Glomerular endothelial cell (primary cell): Measurements from ENCODE around the gene MICAL2.

GRCh38 chr11:11814578-11814983, 27.2 kb upstream of the USP47 start:
- RAMPAGE, long total RNA = no peak

GRCh38 chr11:12019931-12020333, 11.5 kb upstream of the DKK3 start:
- RAMPAGE, long total RNA = no peak

- RAMPAGE, long total RNA = no peak
Observed at GRCh38 chr11:12066645-12067568, 43.5 kb upstream of the MICAL2 start.

DNA sequence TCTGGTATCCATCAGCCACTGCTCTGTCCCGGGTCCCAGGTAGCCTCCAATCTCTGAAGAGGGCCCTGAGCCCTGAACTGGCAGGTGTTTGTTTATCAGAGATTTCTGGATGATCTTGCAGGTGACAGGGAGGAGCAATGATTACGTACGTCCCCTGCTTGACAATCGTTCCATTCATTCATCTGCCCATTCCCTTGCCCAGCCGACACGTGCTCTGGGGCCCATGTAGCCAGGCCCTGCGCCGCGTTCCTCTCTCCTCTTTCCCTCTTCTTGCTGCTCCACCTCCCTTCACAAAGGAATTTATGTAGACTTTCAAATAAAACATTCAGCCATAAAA, 41.1 kb upstream of the MICAL2 start:
- RAMPAGE, long total RNA = no peak

GRCh38 chr11:12110505-12111456, at the start of gene MICAL2:
TSS of gene MICAL2 (plus strand) at chr11:12110590.
- RAMPAGE, long total RNA = no peak

DNA sequence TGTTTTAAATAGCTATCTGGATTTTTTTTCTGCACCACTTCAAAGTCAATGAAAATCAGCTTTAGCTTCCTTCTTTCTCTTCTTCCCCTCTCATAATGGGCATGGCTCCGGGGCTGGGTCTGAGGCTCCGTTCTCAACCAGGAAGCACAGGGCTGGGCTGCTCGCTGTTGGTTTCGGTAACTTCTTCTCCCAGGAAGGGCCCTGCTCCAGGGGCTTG, 23.8 kb downstream of the MICAL2 start:
- RAMPAGE, long total RNA = no peak

DNA sequence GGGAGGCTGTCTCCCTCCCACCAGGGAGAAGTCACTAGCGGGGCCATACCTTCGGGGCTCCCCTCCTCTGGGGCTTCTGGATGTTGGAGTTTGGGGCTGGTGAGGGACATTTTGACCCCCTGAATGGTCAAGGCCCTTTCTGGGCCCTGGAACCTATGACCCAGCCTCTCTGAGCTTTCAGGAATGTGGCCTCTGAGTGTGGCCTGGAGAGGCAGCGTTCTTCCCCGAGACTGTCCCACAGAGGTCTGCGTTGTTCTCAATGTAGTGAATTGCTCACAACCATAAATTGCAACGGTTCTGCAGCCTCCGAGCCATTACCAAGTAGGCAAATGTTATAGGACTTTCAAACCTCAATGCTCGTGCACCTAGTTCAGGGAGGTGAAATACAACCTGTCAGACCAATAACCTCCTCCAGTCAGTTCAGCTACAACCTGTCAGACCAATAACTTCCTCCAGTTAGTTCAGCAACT, 34.0 kb downstream of the MICAL2 start:
- RAMPAGE, long total RNA = no peak

DNA sequence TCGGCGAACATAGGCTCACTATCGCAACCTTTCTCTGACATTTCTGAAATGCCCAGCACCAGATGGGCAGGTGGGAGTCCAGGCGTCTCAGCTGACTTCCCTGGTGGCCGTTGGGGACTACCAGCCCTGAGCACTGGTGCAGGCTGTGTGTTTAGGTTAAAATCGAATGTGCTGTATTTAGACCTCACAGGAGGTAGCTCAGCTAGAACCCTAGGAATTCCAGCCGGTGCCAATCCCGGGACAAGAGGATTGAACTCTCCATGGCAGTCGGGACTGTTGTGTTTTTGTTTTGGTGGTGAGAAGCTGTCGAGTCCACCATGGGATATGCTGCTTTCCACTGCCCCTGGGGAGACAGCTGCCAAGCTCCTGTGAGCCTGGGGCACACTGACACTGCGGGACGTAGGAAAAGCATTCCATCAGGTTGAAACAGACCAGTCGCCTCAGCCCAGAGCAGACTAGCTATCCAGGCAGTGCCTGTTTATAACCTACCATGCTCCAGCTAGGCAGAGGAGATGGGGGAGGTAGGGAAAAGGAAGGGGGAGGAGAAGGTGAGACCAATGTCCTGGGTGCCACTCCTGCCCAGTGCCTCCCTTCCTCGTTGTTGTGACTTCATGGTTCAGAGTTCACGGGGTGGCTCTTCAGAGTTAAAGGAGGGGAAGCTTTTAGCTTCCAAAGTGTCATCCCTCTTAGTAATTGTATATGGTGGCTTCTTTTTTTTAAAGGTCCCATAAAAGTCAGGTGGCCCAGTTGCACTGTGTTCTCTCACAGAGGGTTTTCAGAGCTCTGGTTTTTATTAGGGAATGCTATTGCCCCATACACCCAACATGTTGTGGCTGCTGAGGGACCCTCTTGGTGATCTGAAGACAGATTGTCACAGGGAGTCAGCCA, 53.0 kb downstream of the MICAL2 start:
- RAMPAGE, long total RNA = no peak

DNA sequence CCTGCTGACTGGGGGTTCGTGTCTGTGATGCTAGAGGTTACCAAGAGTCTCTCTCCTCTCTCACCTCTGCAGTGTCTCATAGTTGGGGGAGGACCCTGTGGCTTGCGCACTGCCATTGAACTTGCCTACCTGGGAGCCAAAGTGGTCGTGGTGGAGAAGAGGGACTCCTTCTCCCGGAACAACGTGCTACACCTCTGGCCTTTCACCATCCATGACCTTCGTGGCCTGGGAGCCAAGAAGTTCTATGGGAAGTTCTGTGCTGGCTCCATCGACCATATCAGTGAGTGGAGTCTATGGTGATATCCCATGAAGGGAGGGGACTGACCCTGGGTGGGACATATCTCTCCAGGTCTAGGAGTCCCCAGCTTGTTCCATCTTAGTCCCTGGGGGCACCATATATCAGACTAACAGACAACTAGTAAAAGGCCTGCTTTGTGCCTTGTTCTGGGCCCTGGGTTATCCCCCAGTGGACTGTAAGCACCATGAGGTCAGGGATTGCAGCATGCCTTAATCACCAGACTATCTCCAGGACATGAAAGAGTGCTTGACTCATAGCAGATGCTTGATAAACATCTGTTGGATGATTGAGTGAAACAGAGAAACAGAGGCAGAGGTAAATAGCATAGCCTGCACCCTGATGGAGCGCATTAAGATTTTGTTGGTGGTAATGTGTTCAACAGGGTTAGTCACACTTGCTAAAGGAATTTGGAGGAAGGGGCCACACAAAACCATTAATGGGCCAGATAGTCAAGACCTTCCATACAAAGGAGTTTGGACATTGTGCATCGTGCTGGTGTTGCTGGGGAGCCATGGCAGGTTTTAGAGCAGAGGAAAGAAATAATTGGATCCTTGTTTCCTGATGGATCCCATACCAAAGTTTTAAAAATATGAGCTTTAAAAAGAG, 94.0 kb downstream of the MICAL2 start:
- RAMPAGE, long total RNA = no peak

- RAMPAGE, long total RNA = no peak
Observed at GRCh38 chr11:12235430-12236557, 125.4 kb downstream of the MICAL2 start.

- RAMPAGE, long total RNA = no peak
Observed at GRCh38 chr11:12377707-12378730, 648 bp downstream of the PARVA start.

- RAMPAGE, long total RNA = no peak
Observed at GRCh38 chr11:12411783-12412788, 34.7 kb downstream of the PARVA start.

DNA sequence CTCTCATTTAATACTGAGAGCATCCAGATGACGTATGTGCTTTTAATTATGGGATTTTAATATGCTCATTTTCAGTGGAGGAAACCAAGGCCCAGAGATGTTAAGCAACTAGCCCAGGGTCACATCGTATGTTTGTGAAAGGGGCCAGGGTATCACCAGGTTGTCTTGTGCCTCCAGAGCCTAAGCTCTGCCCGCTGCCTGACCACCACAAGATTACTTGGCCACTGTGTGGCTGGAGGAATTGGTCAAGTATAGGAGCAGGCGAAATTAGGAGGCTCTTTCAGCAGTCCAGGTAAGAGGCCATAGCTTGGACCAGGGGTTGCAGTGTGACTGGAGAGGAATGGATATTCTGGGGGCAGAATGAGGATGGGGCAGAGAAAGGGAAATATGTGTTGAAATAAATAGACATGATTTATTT, 49.2 kb downstream of the PARVA start:
- RAMPAGE, long total RNA = no peak

GRCh38 chr11:12692595-12693135, 18.4 kb downstream of the TEAD1 start:
- RAMPAGE, long total RNA = no peak

DNA sequence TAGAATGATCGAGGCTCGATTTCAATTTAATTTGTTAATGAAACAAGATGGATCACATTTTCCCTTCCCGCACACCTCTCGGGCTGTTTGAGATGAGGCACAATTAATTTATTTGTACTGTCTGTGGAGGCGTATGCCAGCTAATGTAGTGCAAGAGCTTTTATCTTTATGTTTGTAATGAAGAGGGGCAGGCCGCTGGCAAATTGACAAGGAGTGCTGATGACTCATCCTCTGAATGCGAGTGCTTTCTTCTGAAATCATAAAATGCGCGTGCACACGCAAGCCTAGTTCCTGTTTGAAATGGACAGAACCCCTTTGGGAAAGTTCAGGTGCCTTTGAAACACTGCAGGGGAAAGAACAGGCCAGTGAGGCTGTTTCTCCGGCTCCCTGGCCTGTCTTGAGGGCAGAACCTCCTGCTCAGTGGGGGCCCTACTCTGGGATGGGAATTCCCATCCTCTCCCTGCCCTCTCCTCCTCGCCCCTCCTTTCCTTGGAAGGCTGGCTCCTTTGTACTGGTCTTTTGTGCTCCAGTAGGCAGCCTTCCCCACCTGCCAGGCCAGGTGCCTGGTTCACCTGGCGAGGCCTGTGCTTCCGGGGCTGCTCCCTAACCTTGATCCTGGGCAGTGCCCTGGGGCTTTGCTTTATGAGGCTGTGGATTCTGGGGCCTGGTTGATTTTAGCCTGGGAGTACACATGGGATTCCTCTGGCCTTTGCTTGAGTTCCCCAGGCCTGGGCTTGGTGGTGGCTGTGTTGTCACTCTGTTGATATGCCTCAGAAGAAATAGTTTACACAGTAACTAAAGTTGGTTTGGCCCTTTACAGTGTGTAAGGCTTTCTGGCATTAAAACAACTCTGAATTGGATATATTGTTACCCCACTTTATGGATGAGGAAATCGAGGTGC, 50.3 kb downstream of the TEAD1 start:
- RAMPAGE, long total RNA = no peak

GRCh38 chr11:12777918-12778658, 103.9 kb downstream of the TEAD1 start:
- RAMPAGE, long total RNA = no peak

DNA sequence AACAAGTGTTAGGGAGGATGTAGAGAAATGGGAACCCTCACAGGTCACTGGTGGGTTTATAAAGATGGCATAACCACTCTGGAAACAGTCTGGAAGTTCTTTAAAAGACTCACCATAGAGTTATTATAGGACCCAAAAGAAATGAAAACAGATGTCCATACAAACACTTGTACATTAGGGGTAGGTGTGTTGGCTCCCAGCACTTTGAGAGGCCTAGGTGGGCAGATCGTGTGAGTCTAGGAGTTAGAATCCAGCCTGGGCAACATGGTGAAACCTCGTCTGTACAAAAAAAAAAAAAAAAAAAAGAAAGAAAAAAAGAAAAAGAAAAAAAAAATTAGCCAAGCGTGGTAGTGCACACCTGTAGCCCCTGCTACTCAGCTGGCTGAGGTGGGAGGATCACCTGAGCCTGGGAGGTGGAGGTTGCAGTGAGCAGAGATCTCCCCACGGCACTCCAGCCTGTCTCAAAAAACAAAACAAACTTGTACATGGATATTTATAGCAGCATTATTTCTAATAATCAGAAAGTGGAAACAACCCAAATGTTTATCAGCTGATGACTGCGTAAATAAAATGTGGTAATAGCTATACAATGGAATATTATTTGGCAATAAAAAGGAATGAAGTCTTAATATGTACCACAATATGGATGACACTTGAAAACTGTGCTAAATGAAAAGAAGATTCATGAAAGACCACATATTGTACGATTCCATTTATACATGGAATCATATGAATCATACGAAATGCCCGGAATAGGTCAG, 107.6 kb downstream of the TEAD1 start:
- RAMPAGE, long total RNA = no peak

- RAMPAGE, long total RNA = no peak
Observed at GRCh38 chr11:12824137-12824984, 150.1 kb downstream of the TEAD1 start.

DNA sequence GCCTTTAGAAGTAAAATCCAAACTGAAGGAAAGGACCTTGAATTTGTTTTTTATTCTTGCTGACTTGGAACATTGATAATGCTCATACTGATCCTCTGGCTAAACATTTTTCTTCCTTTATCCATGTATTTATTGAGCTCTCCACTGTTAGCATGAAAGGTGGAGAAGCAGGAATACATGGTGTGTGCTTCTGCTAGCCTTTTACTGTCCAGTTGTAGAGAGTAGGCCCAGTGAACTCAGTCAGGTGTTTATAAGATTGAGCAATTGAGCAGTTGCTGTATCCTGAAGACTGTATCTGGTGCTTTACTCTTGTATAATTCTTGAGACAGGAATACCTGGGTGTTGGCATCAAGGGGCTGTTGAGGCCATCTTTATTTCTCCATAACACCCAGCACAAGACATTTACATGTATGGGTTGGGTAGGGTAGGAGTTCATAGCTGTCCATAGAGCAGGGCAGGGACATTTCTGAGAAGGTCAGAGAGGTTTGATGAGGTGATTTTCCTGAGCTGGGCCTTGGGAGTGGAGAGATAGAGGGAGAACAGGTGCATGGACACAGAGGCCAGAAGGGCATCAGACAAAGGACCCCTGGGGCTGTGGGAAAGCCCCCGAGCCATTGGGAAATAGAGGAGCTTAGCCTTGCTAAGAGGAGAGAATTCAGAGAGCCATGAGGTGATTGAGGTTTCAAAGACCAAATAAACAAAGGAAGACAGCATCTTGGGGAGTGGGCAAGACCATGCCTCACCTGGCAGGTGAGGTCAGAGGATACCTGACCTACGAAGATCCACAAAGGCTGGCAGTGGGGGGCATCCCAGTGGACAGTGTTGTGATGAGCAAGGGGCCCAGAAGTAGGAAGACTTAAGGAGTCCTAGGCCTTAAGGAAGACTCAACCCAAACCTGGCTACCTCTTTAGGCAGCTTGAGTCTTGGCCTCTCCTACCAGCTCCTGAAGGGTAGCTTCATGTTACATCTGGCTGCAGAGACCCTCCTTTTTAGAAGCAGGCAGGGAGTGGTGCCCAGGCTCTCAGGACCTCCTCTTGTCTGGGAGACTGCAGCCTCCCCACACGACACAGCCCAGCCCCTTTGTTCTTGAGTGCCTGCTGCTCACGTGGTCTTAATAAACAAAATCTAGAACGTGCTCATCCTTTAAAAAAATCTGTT, 155.7 kb downstream of the TEAD1 start:
- RAMPAGE, long total RNA = no peak

- RAMPAGE, long total RNA = no peak
Observed at GRCh38 chr11:12838529-12839092, 164.4 kb downstream of the TEAD1 start.